ENCODE data around the gene RGS19.

DNA sequence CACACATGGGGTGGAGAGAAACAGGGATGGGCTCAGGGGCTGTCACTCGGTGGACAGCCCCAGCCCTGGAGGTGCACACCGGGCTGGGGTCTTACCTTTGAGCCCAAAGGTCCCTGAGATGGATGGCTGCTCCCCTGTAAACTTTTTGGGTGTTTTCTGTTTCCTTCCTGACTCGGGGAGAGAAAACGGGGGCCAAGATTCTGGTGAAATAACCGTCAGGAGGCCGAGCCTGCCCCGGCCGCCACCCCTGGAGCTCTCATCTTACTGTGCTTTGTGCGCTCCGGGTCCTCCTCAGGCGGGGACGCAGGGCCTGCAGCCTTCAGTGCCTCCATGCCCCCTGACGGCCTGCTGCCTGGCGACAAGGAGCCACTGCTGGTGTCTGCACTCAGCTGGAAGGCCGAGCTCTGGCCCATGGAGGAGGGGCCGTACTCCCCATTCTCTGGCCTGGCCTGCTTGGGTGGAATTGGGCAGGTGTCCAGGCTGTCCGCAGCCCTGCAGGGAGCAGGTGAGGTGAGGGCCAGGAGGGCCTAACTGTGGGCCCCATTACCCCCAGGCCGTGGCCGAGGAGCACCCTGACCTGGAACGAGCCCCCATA, 5.4 kb downstream of the ZNF512B start:
- PRO-cap = no peak
- RAMPAGE, long total RNA, 2 experiments = no peak in any of the 2 experiments

DNA sequence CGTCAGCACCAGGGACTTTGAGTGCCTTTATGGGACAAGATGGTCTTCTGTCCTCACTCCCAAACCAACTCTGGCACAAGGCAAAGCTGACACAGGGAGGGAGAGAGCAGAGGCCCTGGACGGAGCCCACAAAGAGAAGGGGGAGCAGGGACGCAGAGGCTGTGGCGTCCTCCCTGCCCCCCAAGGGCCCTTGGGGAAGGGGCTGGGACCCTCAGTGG, 630 bp upstream of the SOX18 start:
- PRO-cap = no peak
- RAMPAGE, long total RNA, 2 experiments = no peak in any of the 2 experiments

DNA sequence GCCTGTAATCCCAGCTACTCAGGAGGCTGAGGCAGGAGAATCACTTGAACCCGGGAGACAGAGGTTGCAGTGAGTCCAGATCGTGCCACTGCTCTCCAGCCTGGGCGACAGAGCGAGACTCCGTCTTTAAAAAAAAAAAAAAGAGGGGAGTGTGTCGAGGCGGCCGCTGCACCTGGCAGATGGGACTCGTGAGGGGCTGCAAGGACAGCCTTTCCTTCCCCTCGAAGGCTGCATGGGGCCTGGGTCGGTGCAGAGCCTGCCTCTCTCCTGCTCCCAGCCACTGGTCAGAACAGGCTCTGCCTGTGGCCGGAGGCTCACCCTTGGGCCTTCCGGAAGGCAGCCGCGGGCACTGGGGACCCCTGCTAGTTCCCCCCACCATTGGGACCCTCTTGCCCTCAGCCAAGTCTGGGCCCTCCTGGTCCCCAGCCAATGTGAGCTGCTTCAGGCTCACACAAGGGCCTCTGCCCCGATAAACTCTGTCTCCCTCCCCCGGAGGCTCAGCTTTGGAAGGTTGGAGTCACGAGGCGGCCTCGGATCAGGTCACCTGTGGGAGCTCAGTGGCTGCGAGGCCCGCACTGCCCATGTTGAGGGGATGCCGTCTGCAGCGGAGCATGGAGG, 8.0 kb downstream of the RGS19 start:
- PRO-cap = no peak
- RAMPAGE, long total RNA, 2 experiments = no peak in any of the 2 experiments

- PRO-cap = unidirectional peak, plus-strand start at chr20:64079396; bidirectional peak, plus-strand start at chr20:64079990, minus-strand start at chr20:64079894; bidirectional peak, plus-strand start at chr20:64080109, minus-strand start at chr20:64080025
- RAMPAGE, long total RNA, 2 experiments = start-site peak on the plus strand in 1 of 2 experiments, at chr20:64080082-64080115 at its widest, 11 reads per replicate; start-site peak on the minus strand in 2 of 2 experiments, at chr20:64079512-64079944 at its widest, 14 to 26 reads per replicate
Measured at GRCh38 chr20:64079054-64080236, at the start of gene RGS19. TSS of gene RGS19 (minus strand) at chr20:64079518.

GRCh38 chr20:64101868-64102444, 5.4 kb downstream of the NPBWR2 start:
- PRO-cap = no peak
- RAMPAGE, long total RNA, 2 experiments = no peak in any of the 2 experiments

- PRO-cap = no peak
- RAMPAGE, long total RNA, 2 experiments = no peak in any of the 2 experiments
Measured at GRCh38 chr20:64168219-64169192, 4.3 kb downstream of the MYT1 start.

DNA sequence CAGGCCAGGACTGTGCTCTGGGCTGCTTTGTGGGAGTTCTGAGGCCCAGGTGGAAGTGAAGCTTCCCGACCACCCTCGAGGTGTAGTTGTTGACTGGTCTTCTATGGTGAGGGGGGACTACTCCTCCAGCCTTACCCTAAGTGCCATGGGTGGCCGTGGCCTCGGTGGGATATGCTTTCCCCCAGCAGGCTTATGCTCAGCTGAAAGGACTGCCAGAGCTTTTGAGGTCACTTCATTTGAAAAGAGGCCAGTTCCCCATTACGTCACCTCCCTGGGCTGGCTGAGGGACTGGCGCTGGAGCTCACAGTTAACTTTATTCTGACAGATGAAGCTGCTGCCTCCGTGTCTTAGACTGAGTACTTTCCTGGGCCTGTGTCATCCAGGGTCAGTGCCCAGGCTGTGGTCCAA, 42.9 kb upstream of the PCMTD2 start:
- PRO-cap = unidirectional peak, plus-strand start at position 316 of the sequence
- RAMPAGE, long total RNA, 2 experiments = no peak in any of the 2 experiments

DNA sequence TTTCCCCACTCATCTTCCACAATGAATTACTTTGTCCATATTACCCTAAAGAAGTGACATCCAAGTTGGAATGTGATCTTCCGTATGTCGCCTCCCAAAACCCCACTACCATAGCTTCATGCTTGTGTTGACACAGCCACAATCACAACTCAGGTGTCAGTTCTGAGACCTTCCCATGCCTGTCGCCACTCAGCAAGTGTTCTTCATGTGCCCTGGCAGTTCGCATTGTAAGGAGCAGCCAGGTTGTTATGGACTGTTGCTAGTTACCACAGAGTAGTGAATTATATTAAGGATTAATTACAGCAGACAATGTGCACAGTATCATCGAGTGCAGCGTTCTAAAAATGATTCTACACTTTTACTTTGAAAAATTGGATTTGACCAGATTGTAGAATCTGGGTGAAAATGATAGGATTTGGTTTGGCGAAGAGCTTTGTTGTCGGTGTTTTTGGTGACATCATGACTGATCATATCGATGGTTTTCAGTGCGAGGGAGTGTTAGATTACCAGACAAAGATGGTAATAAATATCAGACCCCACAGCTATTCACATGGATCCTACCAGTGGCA, 1.7 kb downstream of the PCMTD2 start:
- PRO-cap = unidirectional peak, minus-strand start at position 198 of the sequence
- RAMPAGE, long total RNA, 2 experiments = no peak in any of the 2 experiments

DNA sequence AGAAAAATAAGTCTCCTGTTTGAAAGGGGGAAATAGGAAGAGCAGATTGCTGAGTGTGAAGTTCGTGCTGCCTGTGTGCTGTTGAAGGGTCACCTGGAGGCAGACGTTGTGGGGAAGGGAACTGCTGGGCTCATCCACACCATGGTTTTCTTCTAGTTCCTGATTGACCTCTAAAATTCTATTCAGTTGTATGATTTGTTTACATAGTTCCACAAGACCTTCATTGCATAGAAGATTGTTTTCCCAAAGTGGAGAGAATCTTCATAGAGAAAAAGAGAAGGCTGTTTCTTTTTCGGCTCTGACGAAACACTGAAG, 18.0 kb downstream of the PCMTD2 start:
- PRO-cap = no peak
- RAMPAGE, long total RNA, 2 experiments = no peak in any of the 2 experiments

All from right atrium auricular region (tissue), 2 donors.